HTERT-HM (cell line): ENCODE data around the gene AUTS2.

- RRBS = no CpG with 5 or more reads among the region's 5 CpGs
Measured at GRCh38 chr7:67301734-67301933, 24.9 kb downstream of the SPDYE21 start.

DNA sequence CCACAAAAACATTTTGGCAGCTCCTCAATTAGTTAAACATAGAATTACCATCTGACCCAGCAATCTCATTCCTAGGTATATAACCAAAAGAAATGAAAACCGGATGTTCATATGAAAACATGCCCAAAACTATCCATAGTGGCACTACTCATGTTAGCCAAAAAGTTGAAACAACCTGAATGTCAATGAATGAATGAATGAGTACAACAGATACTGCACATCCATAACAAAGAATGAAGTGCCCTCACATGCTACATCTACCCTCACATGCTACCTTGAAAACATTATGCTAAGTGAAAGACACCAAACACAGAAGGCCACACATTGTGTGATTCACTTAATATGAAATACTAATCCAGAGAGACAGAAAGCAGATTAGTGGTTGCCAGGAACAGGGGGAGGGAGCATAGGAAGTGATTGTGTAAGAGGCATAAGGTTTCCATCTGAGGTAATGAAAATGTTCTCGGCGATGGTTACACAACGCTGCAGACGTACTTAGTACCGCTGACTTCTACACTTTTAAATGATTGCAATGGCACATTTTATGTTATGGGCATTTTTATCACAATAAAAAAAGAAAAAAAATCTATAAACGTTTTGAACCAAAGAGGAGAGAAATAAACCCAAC is 462.1 kb downstream of the SPDYE21 start:
- RRBS = no CpG with 5 or more reads among the region's 7 CpGs

DNA sequence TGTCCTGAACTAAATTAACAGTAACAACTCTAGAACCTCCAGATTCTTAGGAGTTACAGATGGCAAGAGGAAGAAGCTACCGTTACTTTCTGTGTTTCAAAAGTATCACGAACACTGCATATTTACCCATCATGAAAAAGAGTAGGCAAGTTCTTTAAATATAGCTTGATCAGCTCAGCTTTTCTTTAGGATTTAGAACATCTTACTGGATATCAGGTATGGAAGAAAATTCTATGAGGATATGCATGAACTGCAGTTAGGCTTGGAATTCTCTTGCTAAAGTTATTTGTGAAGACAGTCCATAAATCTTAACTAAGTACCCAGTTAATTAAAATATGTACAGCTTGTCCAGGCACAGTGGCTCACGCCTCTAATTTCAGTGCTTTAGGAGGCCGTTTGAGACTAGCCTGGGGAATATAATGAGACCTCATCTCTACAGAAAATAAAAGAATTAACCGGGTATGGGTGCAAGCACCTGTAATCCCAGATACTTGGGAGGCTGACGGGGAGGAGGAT is 1055.0 kb upstream of the AUTS2 start:
- RRBS = no CpG with 5 or more reads among the region's 6 CpGs

DNA sequence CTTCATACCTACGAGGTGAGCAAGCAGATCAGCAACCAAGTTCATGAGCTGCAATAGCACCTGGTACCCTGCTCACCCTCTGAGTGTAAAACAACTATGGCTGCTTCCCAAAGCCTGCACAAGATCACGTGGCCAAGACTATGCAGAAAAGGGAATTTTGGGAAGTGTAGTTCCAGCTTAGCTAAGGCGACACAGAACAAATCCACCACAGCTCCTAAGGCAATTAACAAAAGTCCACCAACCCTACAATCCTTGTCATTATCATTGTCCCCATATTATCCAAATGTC is 95.9 kb upstream of the AUTS2 start:
- RRBS = no CpG with 5 or more reads among the region's 3 CpGs

DNA sequence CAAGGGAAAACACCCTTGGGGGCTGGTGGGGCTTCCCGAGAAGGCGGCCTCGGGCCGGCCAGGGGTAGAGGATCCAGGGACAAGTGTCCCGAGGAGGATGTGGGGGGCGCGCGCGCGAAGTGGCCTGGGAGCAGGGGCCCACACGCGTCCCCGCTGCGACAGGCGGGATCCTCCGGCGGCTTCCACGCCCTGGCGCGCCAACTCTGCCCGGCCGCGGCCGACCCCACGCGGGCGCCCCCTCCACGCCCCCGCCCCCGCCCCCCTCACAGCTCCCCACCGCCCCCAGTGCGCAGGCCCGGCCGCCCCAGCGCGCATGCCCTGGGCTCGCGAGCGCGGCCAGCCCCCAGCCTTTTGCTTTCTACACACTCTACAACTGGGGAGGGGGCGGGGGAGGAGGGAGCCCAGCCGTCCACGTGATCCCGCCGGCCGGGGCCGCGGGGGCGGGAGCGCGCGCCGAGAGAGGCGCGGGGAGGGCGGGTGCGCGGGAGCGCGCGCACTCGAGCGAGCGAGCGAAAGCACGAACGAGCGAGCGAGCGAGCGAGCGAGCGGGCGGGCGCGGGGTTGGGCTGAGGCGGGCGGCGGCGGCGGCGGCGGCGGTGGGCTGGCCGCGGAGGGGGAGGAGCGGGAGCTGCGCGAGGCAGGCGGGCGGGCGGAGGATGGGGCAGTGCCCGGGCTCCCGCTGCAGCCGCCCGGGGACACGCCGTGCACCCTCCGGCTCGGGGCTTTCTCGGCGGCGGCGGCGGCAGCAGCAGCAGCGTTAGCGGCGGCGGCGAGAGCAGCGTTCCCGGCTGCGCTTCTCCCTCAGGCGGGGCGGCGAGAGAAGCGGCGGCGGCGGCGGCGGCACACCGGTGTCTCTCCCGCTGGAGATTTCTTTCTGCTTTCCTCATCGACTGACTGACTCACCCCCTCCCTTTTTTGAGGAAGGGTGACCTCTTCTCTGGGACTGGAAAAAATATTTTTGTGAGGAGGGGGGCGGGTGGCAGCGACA is at the start of gene AUTS2:
AUTS2 (plus strand) TSS at position 664 of the 988 bp plus-strand sequence.
- RRBS = 8% methylated on average over 37 of the region's 127 CpGs

- RRBS = no CpG with 5 or more reads among the region's 4 CpGs
Measured at GRCh38 chr7:69677880-69678491, 79.7 kb downstream of the AUTS2 start.

DNA sequence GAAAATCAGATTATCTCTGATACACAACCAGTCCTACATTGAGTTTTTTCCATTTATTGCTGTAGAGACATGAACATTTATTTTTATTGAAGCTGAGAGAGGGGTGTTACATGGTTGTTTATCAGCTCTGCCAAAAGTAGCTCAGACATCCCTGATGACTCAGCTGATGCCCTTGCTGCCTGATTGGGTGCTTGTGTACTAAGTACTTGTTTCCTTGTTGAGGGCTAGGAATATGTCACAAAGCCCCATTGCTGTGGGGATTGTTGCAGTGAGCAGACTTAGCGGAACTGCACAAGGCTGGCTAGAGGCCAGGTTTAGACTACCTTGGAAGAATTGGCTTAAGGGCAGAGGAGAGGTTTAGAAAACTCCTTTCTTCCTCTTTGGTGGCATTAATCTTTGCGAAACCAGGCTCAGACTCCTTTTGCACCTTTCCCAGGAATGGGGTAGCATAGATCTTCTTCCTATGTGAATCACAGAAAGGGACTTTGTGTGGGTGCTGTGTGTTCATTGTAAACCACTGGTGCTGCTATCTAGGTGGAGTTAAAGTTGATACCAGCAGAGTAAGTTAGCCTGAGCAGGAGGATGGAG is 110.7 kb downstream of the AUTS2 start:
- RRBS = no CpG with 5 or more reads among the region's 2 CpGs

DNA sequence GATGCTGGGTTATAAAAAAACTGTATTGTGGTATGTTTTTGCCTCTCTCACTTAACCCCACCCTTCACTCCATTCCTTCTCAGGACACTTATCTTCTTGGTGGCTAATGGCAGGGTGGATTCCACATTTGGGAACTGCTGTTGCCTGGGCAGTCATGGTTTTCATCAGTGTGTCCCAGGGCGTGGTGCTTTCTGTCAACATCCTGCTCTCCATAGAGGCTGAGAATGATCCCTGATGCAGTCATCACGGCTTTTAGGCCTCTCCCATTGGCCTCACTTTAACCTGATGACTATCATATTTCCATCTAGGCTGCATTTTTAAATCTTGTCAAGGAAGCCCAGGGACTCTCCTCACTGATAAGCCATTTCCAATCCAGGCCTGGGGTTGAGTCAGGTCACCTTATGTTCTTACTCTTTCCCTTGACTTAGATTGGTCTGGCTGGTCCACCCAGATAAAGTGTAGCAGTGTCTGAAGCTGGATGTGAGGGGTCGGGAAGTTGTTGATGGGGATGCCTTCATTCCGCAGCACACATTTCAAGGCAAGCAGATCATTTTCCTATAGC is 176.9 kb downstream of the AUTS2 start:
- RRBS = no CpG with 5 or more reads among the region's 4 CpGs

DNA sequence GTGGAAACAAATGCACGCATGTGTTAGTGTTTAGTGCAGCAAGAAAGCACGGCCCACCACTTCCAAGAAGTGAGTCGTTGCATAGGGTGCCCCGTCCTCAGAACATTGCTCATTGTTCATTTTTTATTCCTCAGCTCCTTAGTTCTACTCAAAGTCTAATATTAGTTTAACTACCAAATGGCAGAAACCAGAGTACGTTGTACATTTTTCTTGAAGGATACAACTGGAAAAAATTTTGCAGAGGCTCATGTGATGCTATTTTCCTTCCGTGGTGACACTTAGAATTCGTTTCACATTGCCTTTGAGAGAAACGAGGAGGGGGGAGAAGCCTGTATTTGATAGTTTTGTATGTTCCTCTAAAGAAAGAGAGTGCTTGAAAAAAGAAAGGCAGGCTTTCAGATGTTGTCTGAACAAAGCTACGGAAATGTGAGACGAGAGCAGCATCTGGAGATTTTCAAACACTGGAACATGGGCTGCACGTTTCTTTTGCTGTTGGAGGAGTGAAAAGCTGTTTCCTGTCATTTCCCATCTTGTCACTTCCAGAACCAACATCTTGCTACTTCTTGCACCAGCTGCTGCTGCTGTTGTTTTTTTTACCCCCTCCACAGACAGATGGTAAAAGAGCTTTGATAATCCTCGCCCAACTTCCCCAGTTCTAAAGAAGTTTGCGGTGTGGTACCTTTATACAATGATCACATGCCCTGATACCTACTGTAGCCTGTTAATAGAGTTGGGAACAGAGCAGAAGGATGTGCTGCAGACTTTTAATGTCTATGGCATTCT is 407.9 kb downstream of the AUTS2 start:
- RRBS = no CpG with 5 or more reads among the region's 13 CpGs

DNA sequence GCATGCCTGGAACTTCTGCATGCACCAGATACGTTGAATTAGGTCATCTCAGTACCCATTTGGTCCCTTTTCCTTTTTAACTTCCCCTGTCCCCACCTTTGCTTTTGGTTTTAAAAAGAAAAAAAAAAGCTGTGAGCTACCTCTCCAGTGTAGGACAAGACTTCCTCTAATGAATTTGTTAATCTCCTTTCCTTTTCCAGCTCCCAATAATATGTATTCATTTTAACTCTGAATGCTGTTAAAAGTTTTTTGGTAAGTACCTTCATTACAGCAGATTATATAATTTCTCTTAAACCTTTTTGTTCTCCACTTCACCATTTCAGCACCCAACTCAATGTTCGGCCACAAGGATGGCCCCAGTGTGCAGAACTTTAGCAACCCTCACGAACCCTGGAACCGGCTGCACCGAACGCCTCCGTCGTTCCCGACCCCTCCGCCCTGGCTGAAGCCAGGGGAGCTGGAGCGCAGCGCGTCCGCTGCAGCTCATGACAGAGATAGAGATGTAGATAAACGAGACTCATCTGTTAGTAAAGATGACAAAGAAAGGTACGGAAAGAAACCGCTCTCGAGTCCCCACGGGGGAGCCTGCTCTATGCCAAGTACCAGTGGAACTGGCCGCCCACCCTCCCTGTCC is 344.9 kb upstream of the GALNT17 start:
- RRBS = no CpG with 5 or more reads among the region's 20 CpGs

DNA sequence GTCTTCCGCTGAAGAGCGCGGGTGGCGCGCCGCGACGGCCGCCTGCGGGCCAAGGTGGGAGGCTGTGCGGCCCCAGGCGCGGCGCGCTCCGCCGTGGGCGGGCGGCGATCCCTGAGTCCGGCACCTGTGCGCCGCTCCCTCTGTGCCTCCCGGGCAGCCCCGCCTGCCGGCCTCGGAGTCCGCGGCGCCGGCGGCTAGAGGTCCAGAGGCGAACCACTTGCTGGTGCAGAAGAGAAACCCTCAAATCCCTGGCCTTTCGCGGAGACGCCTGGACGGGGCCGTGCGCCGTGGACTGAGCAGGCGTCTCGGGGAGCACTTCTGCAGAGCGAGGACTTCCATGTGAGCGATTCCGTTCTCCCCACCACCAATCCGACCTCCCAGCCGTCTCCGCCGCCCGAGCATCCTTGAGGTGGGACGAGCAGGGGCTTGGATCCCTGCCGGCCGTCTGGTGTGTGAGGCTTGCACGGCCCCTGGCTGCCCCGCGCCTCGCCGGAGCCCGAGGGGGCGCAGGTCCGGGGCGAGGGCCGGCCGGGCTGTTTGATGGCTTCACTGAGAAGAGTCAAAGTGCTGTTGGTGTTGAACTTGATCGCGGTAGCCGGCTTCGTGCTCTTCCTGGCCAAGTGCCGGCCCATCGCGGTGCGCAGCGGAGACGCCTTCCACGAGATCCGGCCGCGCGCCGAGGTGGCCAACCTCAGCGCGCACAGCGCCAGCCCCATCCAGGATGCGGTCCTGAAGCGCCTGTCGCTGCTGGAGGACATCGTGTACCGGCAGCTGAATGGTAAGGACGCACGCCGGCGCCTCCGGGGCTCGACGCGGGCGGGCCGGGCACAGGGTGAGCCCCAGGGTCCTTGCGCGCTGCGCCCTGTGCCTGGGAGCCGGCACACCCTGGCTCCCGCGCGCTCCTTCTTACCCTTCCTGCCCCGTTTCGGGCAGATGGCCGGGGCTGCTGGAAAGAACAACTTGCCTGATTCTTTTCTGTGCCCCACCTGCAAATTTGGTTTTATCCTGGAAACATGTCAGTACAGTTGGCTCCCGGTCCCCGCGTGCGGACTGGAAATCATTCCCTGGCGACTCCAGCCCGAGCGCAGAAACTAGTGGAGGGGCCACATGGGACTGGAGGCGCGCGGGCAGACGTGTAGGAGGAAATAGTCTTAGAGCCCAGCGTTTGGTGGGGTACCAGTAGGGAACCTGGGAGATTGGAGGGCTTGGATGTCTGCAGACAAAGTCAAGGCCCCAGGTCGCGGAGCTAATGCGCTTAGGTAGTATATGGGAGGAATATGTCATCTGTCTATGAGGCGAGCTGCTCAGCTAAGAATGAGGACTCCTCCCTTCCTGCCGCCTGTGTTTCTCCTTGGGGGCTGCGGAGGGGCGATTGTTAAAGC is 810 bp downstream of the GALNT17 start:
- RRBS = 16% methylated on average over 41 of the region's 127 CpGs

DNA sequence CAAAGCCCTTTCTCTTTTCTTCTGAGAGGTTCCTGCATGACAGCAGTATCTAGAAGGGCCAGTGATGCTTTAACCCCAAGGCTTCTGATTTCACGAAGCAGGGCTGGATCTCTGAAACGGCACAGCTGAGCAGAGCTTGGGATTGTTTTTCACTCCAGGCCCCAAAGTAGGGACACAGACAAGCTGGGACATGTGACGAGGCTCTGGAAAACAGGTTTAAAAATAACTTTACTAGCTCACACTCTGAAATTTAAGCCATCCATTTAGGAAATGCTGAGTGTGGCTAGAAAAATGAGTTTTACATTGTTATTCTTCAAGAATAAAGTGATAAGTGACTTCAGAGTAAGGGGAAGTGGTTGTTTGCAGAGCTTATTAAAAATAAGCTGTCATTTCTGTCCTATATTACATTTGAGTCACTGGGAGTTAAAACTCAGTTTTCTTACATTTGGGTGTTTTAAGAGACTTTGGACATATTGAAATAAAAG is 107.7 kb downstream of the GALNT17 start:
- RRBS = no CpG with 5 or more reads among the region's 3 CpGs

DNA sequence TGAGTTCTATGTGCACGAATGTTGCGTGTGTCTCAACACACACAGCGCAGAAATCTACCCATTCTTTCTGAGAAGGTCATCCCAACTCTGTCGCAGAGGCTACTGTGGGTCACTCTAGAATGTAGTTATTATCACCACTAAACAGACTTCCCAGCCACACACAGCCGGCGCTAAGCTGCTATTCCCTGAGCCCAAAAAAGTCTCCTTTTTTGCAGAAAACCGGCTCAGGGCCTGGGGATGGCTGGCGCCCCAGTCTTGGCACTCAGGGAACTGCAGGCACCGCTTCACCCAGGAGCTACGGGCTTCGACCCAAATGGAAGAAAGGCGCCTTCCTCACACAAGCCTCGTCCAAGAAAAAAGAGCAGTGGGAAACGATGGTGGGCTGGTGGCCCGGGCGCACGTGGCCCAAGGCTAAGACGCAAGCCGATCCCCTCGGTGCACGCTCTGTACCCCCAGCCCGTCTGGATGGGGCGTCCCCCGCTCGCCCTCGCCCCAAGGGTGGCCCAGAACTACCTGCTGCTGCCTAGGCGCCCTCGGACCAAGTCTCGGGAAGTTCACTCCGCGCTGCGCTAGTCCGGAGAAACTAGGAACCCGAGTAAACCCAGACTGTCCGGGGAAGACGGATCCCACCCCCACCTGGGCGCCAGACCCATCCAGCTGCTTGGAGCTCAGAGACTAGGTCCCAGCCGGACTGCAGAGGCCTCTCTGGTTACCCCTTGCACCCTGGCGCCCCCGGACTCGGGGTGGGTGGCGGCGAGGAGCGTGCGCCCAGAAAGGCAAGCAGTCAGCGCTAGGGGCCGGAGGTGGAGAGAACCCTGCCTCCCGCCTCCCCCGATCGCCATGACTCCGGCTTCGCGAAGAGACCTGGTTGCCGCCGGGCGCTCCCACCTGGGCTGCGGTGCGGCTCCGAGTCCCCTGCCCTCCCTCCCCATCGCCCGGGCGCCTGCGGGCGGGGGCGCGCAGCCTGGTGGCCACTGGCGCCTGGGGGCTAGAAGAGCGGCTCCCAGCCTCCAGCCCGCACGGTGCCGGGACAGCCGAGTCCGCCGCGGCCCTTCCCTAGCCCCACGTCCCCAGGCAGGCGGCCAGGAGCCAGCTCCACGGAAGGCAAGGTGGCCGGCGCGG is 76.4 kb downstream of the CALN1 start:
- RRBS = 7% methylated on average over 41 of the region's 81 CpGs

DNA sequence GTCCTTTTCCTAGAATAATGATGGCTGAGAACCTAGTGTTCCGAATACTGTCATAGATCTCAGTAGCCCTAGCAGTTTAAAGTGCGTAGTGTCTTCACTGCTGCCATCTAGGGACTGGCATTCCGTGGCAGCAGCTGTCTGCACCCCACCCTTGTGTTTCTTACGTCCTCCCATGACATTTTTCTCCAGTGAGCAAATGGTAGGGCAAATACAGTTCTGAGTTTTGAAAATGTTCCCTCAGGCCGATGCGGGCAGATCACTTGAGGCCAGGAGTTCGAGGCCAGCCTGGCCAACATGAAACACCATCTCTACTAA is 2.0 kb upstream of the TYW1B start:
- RRBS = no CpG with 5 or more reads among the region's 7 CpGs

GRCh38 chr7:72914974-72915609 is 9.8 kb upstream of the POM121 start:
- RRBS = no CpG with 5 or more reads among the region's 8 CpGs

- RRBS = no CpG with 5 or more reads among the region's 17 CpGs
Measured at GRCh38 chr7:72929948-72930885, 5.3 kb downstream of the POM121 start.

GRCh38 chr7:72945026-72945897 is 20.4 kb downstream of the POM121 start:
- RRBS = no CpG with 5 or more reads among the region's 30 CpGs

DNA sequence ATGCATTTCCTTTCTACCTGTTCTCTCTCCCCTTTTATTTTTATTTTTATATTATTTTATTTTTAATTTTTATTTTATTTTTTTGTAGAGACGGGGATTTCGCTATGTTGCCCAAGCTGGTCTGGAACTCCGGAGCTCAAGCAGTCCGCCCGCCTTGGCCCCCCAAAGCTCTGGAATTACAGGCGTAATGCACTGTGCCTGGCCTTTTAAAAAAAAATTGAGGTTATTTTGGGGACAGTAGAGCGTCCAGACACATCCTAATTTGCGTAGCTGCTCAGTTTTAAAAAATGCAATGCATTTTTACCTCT is 23.1 kb downstream of the SPDYE8 start:
- RRBS = no CpG with 5 or more reads among the region's 8 CpGs

DNA sequence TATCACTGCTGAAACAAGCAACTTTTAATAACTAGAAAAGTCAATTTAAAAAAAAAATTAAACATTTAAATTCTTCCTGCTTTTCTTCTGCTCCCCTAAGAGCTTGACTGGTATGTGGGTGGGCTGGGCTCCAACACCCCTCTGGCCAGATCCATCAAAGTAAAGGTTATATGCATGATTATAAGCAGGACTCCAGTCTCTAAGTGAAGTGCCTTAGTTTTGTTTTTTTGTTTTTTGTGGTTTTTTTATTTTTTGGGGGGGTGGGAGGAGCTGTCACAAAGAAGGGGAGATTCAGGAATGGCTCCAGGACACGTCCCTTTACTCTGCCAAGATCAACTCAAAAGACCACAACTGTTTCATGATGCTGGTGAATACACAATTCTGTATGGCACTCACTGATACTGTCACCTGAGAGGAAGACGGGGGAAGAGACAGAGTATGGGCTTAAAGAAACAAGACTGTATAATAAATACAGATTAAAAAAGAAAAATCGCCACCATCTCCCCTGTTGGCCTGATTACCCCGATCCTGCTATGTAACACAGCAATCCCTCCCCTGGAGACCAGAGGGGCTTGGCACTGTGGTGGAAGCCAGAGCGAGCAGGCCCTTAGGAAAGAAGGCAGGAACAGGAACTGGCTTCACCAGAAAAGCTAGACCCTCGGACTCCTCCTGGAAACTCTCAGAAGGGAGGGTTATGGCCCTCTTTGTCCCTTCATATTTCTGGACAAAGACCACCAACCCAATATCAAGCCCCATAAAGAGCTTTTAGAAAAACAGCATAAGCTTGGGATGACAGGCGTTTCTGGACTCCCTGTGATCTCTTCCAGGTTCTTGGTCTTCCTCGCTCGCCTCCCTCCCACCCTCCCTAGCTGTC is 7.9 kb downstream of the FZD9 start:
- RRBS = no CpG with 5 or more reads among the region's 9 CpGs